Diencephalon (tissue), 2 donors: ENCODE data around the genes IL15 and POU4F2.

DNA sequence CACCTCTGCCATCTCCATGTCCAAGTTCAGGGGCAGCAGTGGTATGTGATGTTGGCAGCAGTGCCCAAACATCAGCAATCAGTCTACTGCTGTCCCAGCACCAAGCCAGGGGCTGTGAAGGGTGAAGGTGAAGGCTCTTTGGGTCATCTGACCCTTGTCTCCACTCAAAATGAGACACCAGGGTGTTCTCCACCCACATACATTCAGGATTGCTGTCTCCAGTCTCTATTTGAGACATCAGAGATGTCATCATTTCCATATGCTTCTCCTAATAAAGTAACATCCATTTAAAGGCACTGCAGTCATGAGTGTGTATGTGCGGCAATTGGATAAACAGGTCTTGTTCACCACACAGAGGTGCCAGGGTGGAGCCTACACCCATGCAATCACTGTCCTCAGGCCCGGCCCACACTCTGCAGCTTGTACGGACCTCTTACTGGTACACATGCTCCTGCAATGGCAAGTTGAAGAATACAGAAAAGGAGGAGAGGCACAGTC is 22.2 kb downstream of the MAML3 start:
- RAMPAGE, long total RNA, result no peak

DNA sequence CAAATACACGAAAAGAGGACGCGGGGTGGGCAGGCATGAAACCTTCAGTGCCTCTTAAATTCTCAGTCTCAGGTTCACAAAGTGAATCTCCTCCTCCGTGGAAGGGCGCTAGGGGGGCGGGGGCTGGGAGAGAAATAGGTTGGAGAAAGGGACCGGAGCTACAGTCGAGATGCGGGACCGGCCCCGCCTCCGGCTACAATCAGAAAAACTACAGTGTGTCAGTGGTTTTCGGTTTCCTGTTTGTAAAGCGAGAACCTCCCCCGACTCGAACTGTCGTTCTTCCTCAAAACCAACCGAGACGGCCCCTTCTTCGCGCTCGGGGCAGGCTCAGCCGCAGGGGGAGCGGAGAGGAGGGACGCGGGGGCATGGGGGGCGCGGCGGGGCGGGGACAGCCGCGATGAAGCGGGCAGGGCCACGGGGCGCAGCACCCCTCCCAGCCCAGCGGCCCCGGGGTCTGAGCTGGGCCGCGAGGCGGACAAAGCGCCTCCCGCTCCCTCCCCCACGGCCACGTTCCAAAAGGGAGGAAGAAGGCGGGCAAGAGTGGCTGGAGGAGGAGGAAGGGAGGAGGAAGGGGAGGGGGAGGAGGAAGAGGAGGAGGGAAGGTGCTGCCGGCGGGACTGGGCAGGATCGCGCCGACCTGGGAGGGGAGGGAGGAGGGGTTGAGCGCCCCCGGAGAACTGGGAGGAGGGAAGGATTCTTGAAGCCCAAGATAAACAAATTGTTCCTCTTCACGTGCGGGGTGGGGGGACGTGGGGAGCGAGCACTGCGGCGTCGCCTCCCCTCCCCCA is 3.1 kb downstream of the MAML3 start:
- RAMPAGE, long total RNA, result no peak

GRCh38 chr4:140227171-140227717 is 73.3 kb upstream of the MAML3 start:
- RAMPAGE, long total RNA, result no peak

DNA sequence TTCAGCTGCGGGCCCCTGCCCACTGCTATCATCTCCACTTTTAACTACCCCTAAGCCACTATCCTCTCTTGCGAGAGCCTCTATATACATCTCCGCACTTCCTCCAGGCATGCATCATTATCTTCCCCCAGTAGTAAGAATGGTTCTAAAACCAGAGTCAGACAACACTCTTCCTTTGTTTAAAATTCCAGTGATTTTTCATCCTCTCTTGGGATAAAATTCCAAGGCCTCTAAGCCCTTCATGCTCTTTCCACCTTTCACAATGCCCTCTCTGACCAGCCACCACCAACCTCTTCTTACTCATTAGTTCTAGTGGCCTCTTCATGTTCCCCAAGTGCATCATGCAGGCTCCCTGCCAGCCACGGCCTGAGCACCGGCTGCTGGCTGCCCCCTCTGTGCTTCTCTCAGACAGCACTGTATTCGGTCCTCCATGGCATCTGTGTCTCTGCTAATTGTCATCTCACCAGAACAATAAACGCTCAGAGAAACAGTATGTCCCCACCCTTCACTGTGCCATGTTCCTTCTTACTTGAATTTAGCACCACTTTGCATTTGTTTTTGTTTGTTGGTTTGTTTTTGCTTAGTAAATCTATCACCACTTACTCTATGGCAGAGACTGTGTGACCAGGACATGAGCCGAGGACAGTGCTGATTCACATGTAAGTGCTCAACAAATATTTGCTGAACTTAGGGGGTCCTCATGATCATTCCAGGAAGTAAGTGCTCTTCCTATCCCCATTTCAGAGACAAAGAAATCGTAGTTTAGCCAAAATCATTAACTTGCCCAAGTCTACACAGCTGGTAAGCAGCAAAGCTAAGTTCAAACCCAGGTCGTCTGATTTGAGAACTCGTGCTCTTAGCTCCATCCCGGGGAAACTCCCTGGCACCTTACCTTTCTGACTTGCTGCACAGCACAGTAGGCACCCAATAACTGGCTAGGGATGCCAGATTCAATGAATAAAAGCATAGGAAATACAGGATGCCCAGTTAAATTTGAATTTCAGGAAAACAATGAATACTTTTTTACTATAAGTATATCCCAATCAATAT is 77.0 kb upstream of the UCP1 start:
- RAMPAGE, long total RNA, result no peak

DNA sequence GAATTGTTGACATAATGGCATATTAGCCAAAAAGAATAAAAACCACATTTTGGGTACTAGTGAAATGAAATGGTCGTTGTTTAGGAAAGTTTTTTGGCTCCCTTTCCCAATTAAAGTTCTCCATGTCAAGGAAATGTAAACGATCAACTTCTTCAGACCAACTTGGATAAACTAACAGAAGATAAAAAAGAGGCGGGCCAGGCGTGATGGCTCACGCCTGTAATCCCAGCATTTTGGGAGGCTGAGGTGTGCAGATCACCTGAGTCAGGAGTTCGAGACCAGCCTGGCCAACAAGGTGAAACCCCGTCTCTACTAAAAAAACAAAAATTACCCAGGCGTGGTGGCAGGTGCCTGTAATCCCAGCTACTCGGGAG is 60.2 kb downstream of the TBC1D9 start:
- RAMPAGE, long total RNA, result no peak

- RAMPAGE, long total RNA, result no peak
Observed at GRCh38 chr4:141332374-141333424, 112.0 kb downstream of the ZNF330 start.

GRCh38 chr4:141635913-141636702 is at the start of gene IL15:
IL15 (plus strand) TSS chr4:141636583.
- RAMPAGE, long total RNA, result start-site peak on the plus strand at chr4:141636524-141636753, 21 and 13 reads in 2 replicates

GRCh38 chr4:142305141-142305584 is 540.9 kb downstream of the INPP4B start:
- RAMPAGE, long total RNA, result no peak

DNA sequence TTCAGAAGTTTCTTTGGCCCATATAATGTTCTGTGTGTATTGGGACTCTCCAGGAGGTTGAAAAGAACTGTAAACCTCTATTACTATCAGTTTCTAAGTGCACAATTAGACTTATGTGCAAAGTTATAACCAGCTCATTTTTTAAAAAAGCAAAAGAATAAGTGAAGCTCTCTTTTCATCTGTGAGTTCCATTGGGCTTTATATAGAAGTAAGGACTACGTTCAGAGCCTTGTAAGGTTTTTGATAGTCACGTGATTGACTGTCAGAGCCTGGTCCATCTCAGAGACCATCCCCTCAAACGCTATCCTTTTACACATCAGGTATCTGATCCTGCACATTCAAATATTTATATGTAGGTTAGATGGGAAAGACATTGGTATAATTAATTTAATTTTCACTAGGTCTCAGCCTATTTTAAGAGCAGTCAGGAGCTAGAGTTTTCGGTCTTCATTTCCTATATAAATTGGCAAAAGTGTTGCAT is 279.3 kb downstream of the INPP4B start:
- RAMPAGE, long total RNA, result no peak

- RAMPAGE, long total RNA, result no peak
Observed at GRCh38 chr4:142817245-142817796, 28.8 kb downstream of the INPP4B start.

- RAMPAGE, long total RNA, result no peak
Observed at GRCh38 chr4:143355275-143356178, 18.9 kb downstream of the GAB1 start.

- RAMPAGE, long total RNA, result no peak
Observed at GRCh38 chr4:143532058-143532430, 18.5 kb downstream of the SMARCA5 start.

DNA sequence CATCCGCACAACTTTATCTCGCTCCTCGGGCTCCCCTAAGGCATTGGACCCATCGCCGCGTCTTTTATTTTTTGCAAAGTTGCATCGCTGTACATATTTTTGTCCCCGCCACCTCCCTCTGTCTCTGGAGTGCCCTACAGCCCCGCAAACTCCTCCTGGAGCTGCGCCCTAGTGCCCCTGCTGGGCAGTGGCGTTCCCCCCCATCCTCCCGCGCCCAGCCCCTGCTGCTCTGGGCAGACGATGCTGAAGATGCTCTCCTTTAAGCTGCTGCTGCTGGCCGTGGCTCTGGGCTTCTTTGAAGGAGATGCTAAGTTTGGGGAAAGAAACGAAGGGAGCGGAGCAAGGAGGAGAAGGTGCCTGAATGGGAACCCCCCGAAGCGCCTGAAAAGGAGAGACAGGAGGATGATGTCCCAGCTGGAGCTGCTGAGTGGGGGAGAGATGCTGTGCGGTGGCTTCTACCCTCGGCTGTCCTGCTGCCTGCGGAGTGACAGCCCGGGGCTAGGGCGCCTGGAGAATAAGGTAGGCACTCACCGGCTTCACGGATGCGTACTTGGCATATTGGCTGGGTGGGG is 566 bp downstream of the HHIP start:
- RAMPAGE, long total RNA, result no peak

DNA sequence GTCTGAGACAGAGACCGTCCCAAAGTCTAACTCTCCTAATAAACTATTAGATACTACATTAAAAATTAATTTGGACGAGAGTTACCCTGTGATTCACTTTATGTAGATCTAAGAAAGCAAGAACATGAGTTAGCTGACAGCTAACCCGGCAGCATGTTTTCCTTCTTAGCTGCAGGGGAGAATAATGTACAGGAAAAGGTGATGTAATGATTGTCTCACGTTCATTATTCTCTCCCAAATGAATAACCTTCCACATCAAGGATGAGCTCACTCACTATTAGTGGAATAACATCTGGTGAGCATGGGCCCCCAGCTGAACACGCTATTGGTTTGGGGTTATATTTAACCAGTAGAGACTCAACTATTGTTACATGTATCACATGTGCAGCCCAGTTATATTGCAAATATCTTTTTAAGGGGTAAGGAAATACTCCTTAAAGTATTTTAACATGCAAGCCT is 98.7 kb upstream of the OTUD4 start:
- RAMPAGE, long total RNA, result no peak

DNA sequence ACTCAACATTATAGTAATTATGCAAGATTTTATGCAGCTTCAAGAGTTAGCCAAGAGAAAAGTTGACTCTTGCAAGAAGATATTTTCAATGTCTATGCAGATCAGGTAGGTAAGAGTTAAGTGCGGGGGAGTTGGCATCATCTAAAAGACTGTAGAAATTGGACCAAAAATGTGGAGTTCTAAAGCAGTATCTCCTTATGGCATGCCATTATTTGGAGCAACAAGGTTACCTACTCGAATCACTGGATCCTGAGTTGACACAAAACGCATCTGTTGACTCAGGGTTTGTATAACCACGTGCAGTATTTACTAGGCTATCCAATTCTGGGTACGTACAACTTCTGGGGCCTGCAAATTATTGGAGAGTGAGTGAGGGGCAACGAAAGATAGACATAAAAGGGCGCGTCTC is 662 bp upstream of the SMAD1 start:
- RAMPAGE, long total RNA, result no peak

DNA sequence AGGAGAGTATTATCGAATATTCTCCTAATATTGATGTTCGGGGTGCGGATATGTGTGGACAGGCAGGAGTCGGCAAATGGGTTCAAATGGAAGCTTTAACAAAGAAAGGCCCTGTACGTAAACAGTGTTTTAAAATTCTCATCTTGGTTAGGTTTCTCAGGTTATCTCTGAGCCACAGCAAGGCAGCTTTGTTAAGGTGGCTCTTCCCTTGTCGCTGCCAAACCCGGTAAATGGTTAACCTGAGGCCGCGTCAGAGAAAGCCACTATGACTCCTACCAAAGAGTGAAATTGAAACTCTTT is 302 bp downstream of the MMAA start:
- RAMPAGE, long total RNA, result no peak

DNA sequence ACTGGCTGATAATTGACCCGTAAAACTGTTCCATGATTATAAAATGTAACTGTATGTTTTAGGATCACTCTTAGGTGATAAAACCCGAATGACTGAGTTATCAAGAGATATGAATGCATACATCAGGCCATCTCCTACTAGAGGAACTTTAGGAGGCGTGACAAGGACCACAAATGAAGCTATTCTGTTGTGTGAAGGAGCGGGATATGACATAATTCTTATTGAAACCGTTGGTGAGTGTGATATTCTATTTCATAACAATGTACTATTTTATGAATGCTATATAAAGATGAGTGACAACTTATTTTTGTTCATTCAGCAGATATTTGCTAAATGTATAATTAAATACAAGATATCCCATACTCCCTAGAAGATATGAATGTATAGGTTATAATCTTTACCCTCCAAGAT is 26.7 kb downstream of the MMAA start:
- RAMPAGE, long total RNA, result no peak

- RAMPAGE, long total RNA, result no peak
Observed at GRCh38 chr4:145736292-145736853, 56.4 kb downstream of the C4orf51 start.

DNA sequence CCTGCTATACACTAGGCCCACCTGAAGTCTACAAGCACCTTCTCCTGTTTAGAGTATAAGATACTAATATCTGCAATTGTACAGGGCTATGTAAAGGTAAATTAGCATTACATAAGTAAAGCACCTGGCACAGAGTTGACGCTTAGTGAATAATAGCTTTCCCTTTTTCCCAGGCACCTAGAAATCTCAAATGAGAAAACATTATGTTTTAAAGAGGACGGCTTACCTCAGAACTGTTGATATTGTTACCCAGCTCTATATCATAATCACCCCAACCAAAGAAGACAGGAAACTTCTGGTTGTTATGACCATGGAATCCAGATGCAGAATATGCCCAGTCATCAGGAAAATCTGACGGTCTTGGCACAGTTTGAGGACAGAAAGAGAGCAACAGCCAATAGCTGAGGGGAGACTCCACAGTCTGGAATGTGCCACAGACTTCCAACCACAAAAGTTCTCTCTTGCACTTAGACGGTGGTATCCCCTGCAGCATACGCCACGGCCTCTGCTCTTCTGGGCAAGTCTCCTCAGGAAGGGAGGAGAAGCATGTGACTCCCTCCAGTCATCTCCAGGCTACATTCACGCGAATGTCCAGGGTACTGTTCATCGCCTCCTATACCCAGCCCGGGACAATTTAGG is 18.5 kb downstream of the ZNF827 start:
- RAMPAGE, long total RNA, result no peak

DNA sequence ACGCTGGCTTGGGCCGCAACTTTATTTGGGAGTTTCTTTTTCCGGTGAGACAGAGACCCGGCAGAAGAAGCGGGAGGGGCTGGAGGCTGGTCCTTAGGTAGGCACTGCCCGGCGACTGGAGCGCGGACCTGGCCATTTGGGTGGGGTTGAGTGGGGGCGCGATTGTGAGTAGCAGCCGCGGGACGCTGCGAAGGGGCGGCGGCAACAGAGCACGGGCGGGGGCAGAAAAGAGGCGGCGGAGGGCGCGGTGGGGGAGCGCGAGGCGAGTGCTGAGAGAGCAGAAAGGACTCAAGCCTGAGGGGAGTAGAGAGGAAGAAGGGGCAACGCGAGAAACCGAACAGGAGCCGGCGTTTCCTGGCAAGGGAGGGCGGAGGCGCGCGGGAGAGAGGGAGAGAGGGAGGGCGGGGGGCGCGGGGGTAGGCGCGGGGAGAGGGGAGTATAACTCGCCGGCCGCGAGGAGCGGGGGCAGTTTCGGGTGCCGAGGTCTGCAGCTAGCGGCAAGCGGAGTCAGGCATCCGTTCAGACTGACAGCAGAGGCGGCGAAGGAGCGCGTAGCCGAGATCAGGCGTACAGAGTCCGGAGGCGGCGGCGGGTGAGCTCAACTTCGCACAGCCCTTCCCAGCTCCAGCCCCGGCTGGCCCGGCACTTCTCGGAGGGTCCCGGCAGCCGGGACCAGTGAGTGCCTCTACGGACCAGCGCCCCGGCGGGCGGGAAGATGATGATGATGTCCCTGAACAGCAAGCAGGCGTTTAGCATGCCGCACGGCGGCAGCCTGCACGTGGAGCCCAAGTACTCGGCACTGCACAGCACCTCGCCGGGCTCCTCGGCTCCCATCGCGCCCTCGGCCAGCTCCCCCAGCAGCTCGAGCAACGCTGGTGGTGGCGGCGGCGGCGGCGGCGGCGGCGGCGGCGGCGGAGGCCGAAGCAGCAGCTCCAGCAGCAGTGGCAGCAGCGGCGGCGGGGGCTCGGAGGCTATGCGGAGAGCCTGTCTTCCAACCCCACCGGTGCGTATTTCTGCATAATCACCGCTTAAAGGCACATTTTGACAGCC is at the start of gene POU4F2:
TSS of gene POU4F2 (plus strand) at position 468 of the 1,050 bp plus-strand sequence.
- RAMPAGE, long total RNA, result no peak